WTC11 (cell line): ENCODE data around the gene TEDDM1.

GRCh38 chr1:181089404-181090317 is 1.2 kb downstream of the IER5 start:
- PRO-cap = unidirectional peak, plus-strand start at chr1:181089767; bidirectional peak, plus-strand start at chr1:181089972, minus-strand start at chr1:181089824

DNA sequence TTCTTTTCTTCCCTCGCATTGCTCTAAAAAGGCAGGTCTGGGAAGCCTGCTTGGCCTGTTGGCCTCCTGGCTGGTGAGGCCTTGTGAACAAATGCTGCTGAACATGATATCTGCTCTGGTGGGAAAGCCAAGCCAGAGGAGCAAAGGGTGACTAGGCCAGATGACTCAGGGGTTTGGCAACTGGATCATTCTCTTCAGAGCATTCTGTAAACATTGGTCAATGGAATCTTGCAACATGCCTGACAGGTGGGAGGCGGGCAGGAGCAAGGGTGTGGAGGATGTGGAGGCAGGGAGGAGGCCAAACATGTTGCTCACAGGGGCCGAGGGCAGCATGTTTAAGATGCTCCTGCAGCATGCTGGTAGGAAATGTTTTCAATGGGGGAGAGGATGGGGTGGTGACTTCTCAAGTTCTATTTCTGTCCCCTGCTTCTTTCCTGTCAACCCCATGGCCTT is 24.0 kb downstream of the IER5 start:
- PRO-cap = no peak

GRCh38 chr1:181141339-181142031 is 53.0 kb downstream of the IER5 start:
- PRO-cap = no peak

- PRO-cap = no peak
Measured at GRCh38 chr1:182002929-182003439, 58.5 kb downstream of the ZNF648 start.

DNA sequence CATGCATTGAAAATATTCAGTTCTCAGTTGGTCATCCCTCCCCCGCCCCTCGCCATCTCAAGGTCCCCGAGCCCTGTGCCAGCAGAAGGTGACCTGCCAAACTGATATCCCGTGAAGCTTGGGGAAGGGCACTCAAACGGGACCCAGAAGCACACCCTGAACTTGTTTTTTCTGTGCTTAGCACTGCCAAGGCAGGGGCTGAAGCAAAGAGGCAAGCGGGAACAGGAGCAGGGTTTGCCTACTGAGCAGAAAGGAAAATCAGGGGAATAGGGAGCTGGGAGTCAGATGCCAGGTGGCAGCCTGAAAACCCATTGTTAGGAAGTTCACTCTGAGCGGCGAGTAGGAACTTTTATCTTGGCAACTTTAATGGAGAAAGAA is 68.0 kb upstream of the ZNF648 start:
- PRO-cap = no peak

DNA sequence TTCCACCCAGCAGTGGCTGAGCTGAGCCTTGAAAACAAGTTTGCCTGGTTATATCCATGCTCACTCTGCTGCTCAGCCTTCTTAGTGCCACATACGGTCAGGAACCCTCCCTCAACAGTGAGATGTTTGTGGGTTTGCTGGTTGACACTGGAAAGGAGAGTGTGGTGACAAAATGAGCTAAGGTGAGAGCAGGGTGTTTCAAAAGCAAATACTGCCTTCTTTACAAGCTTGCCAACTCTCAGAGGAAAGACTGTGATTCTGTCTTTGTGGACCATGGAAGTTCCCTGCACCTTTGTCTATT is 119.8 kb upstream of the ZNF648 start:
- PRO-cap = no peak

DNA sequence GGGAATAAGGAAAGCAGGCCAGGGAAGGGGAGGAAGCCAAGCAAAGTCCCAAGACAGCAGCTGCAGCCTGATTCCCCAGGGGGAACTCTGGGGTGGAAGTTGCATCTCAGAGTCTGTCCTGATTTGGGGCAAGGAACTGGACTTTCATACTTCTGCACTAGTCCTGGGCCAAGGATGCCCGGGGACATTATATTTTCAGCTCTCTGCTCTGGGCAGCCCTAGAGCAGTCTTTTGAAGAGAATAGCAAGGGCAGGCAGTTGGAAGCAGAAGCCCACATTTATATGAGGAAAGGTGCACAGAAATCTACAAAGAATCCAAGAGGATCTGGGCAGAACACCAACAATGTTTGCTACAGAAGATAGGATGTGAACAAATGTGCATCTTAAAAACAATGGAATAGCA is 130.3 kb upstream of the ZNF648 start:
- PRO-cap = no peak

DNA sequence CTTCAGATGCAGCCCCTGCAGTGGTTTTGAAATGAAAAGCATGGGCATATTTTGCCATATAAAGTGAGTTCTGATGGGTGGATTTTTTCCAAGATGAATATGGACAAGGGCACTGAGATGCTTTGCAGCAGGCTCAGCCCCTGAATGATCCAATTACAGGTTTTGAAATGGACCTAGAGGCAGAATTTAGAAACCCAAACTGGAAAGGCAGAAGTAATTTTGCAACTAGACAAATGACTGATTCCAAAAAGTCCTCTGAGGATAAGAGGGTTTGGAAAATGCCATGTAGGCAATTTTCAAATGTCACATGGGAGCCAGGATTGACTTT is 148.8 kb upstream of the ZNF648 start:
- PRO-cap = no peak

GRCh38 chr1:182259475-182260055 is 132.0 kb downstream of the GLUL start:
- PRO-cap = no peak

DNA sequence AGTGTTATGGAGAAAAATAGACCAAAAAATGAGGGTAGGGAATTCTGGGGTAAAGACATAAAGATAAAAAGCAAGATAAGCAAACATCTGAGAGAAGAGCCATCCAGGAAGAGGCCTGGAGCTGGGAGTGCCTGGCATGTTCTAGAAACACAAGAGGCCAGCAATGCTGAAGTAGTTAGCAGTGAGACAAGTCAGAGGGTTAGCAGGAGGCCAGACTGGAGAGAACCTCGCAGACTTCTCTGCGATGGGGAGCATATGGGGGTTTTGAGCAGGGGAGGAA is 113.2 kb downstream of the GLUL start:
- PRO-cap = no peak

DNA sequence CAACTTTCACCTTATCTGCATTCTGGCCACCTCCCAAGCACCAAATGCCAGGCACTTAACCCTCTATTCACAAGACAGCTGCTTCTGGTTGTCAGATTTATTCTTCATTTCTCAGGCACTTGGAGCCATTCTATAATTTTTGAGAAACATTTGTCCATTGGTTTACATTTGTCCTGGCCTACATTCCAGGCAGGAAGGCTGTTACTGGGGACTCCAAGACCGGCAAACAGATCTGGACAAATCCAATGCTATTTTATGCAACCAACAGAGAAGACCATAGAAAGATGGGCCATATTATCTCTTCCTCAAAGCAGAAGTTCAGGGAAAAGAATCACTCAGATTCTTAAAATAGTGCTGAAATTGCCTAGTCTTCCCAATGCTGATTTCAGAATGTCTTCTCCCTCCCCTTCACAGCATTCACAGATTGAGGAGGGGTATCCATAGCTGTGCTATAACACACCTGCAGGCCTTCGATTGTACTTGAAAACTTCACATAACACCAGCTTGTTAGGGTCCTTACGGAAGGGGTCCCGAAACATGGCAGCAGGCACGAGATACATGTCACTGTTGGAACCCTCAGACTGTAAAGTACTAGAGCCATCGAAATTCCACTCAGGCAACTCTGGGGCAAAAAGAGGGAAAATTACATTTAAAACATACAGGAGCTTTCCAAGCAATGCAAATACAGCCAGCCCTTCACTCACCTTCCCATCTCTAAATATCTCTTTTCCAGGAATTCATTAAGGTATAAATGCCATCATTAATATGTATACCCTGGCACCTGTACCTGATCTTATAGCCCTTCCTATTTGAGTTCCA is 4.7 kb downstream of the GLUL start:
- PRO-cap = no peak

GRCh38 chr1:182400342-182400845 is at the start of gene TEDDM1:
Gene TEDDM1, minus strand, starts transcription at chr1:182400667.
- PRO-cap = no peak

DNA sequence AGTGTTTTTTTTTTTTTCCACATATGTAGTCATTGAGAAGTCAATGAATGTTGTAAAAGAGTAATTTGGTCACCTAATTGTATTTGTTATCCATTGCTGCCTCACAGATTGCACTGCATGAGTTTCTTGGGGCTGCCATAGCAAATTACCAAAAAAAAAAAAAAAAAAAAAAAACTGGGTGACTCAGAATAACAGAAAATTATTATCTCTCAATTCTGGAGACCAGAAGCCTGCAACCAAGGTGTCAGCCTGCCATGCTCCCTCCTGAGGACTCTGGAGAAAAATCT is 37.8 kb upstream of the RGS8 start:
- PRO-cap = no peak

- PRO-cap = no peak
Measured at GRCh38 chr1:182843081-182843565, 4.0 kb downstream of the DHX9 start.

DNA sequence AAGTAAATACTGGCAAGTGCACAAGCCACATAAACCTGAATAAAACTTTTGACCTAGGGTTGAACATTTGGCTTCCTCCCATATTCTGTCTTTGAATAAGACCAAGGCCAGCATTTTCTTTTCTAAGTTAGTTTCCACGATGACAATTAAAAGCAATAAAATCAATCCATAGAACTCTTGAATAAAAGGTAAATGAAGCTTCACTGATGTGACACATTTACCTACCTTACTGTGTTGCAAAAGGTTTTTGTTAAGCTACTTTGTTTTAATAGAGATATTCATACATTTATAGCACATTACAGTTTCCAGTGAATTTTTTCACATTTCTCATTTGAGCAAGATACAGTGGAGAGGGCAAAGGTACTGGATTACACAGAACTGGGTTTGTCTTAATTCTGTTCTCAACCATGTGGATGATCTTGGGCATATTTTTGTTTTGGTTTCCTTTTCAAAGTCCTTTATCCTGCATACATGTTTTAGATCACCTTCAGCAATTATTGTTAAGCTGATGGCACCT is 48.8 kb downstream of the DHX9 start:
- PRO-cap = no peak

GRCh38 chr1:182889387-182889797 is 50.2 kb downstream of the DHX9 start:
- PRO-cap = no peak

DNA sequence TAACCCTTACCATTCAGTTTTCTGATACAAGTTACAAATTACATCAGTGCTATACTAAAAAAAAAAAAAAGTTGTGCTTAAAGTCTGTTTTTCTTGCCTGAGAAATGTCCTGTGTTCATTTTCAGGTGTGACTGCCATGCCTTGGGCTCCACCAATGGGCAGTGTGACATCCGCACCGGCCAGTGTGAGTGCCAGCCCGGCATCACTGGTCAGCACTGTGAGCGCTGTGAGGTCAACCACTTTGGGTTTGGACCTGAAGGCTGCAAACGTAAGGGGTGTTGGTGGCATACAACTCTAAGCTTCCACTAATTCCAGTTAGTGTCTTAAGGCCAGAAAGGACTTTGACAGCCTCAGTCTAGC is 60.1 kb upstream of the LAMC2 start:
- PRO-cap = no peak

DNA sequence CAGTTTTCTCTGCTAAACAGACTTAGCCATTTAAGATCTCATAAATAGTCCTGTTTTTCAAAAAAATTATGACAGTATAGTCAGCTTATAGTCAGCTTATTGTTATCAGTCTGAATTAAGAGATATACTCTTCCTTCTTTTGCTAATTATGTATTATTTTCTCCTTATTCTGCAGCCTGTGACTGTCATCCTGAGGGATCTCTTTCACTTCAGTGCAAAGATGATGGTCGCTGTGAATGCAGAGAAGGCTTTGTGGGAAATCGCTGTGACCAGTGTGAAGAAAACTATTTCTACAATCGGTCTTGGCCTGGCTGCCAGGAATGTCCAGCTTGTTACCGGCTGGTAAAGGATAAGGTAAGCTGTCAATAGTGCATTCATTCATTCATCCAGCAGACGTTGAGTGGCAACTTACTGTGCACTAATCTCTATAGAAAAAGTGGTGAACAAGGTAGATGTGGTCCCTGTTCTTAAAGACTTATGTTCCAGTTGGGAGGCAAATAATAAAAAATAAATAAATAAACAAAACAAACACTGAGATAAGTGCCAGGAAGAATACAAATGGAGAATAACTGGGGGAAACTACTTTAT is 58.9 kb upstream of the LAMC2 start:
- PRO-cap = no peak

- PRO-cap = no peak
Measured at GRCh38 chr1:183137611-183138071, 48.4 kb upstream of the LAMC2 start.

DNA sequence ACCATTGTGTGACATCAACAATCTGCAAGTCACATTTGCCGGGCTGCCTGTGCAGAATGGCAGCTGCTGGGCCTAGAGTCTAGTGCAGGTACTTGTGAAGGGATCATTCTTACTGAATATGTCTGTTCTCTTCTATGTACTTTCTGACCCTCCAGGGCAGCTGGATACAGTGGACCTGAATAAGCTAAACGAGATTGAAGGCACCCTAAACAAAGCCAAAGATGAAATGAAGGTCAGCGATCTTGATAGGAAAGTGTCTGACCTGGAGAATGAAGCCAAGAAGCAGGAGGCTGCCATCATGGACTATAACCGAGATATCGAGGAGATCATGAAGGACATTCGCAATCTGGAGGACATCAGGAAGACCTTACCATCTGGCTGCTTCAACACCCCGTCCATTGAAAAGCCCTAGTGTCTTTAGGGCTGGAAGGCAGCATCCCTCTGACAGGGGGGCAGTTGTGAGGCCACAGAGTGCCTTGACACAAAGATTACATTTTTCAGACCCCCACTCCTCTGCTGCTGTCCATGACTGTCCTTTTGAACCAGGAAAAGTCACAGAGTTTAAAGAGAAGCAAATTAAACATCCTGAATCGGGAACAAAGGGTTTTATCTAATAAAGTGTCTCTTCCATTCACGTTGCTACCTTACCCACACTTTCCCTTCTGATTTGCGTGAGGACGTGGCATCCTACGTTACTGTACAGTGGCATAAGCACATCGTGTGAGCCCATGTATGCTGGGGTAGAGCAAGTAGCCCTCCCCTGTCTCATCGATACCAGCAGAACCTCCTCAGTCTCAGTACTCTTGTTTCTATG is 43.5 kb upstream of the LAMC2 start:
- PRO-cap = no peak